Metastatic Liver Carcinoma in the Lung (tissue), 2 donors: Measurements from ENCODE around the genes CELA2B and TMEM82.

GRCh38 chr1:15308655-15309130, 61.7 kb downstream of the FHAD1 start:
- PRO-cap, 2 experiments = no peak in any of the 2 experiments

GRCh38 chr1:15370697-15371769, 38.7 kb upstream of the EFHD2 start:
- PRO-cap, 2 experiments = no peak in any of the 2 experiments

GRCh38 chr1:15410039-15410324, 294 bp downstream of the EFHD2 start:
- PRO-cap, 2 experiments = no peak in any of the 2 experiments

GRCh38 chr1:15431393-15432197, 6.6 kb upstream of the CTRC start:
- PRO-cap, 2 experiments = no peak in any of the 2 experiments

DNA sequence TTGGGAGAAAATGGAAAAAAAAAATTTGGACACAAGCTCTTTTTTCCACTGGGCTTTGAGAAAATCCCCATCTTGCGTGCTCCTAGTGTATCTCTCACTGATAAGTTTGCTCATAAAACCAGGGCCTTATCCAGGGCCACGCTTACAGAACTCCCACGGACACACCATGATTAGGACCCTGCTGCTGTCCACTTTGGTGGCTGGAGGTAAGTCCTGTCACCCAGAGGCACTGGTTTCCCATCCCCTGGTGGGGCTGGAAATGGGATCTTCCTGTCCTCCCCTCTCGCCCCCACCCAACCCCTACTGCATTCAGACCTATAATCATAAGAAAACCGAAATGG, at the start of gene CELA2B:
Gene CELA2B (plus strand): TSS at position 145 of the 341 bp plus-strand sequence.
- PRO-cap, 2 experiments = no peak in any of the 2 experiments

DNA sequence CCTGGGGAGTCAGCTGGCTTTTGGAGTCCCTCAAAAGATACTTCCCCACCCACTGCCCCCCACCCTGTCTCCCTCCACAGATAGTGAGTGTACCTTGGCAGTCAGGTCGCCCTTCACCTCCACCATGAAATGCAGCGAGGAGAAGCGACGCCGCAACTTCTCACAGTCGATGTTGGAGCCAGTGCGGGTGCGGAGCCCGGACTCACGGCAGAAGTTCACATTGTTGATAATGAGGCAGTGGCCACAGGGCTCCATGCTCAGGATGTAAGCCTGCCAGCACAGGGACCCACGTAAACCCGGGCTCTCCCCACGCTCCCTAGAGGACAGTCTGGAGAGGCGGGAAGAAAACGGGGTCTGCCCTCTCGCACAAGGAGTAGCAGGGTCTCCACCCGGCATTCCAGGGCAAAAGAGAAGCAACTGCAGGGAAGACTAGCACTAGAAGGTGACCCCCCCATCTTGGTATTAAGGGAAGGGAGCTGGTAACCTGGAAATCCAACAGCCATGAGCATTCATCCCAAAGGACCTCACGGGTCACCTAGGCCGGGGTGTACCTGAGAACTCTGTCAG, 17.1 kb downstream of the CASP9 start:
- PRO-cap, 2 experiments = no peak in any of the 2 experiments

DNA sequence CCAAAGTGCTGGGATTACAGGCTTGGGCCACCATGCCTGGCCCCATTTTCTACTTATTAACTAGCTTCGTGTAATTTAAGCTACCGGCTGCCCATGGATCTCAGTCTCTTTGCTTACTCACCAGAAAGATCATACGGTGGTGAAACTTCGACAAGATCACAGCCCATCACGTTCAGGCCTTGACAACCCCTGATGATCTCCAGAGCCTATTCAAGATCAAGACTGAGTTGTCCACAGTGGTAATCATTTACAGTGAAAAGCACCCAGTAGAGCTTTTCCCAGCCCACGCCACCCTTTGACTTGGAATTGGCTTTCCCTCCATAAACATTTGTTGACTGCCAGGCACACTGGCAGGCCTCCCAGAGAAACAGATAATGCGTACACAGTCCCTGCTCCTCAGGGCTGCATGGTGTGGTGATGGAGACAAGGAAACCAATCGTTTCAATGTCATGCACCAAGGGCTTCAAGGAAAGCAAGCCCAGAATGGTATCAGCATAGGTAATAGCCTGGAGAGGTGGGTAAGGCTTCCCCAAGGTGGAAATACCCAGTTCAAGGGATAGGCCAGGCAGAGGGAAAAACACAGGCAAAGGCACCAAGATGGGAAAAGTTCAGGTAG, 10.1 kb downstream of the AGMAT start:
- PRO-cap, 2 experiments = no peak in any of the 2 experiments

- PRO-cap, 2 experiments = no peak in any of the 2 experiments
Measured at GRCh38 chr1:15578812-15579380, 6.0 kb downstream of the AGMAT start.

DNA sequence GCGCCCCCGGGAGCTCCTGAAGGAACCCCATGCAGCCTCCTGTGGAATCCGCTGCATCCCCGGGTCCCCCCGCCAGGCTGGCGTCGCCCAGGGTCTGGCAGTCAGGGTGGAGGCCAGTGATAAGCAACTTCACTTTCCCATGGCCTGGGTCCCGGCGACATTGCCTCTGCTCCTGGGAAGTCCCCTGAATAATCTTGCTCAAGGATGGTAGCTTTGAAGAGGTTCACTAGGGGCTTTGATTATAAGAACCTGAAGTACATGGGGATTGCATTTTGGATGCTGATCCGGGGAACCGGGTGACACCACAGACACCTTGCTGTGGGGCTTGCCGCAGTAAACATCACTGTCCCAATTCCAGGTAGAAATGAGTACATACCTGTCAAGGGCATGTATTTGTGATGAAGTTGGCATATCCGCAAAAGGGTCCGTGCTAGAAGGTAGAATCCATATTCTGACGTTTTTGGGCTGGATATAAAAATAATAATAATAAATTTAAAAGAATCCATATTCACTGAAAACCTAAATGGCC, 866 bp downstream of the PLEKHM2 start:
- PRO-cap, 2 experiments = peak in 1 of 2 experiments; most common plus-strand start position 132 of the sequence (in 1); most common minus-strand start position 96 of the sequence (in 1)

DNA sequence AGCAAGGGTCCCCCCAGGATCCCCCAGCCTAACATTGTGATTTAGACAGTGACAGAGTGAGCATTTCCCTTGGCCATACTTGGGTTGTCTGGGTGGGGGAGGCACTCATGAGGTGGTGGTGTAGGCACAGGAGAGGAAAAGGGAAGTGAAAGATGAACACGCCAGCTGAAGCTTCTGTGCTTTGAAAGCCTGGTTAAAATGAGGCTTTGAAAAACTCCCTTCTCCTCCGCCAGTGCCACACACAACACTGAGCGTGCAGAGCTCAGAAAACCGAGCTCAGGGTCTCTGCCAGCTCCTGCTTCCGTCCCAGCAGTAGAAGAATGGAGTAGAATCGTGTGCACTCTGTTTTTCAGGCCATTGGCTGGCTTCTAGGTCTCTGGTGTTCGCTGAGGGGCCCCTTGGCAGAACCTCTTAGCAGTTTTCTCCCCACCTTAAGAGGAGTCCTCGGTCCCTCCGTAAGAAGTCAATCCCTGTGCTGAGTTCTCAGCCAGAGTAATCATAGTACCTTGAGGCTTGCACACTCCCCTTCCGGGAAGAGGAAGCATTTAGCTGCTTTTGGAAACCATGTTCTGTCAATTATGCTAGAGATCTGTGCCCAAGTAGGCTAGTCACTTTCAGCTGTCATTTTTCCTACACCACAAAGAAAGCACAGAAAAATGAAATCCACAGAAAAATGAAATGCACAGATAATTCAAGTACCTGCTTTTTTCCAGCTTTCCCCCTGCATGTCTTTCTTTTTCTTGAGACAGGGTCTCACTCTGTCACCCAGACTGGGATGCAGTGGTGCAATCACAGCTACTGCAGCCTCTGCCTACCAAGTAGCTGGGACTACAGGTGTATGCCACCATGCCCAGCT, 13.0 kb downstream of the PLEKHM2 start:
- PRO-cap, 2 experiments = no peak in any of the 2 experiments

- PRO-cap, 2 experiments = no peak in any of the 2 experiments
Measured at GRCh38 chr1:15718246-15718989, 17.6 kb upstream of the SLC25A34 start.

DNA sequence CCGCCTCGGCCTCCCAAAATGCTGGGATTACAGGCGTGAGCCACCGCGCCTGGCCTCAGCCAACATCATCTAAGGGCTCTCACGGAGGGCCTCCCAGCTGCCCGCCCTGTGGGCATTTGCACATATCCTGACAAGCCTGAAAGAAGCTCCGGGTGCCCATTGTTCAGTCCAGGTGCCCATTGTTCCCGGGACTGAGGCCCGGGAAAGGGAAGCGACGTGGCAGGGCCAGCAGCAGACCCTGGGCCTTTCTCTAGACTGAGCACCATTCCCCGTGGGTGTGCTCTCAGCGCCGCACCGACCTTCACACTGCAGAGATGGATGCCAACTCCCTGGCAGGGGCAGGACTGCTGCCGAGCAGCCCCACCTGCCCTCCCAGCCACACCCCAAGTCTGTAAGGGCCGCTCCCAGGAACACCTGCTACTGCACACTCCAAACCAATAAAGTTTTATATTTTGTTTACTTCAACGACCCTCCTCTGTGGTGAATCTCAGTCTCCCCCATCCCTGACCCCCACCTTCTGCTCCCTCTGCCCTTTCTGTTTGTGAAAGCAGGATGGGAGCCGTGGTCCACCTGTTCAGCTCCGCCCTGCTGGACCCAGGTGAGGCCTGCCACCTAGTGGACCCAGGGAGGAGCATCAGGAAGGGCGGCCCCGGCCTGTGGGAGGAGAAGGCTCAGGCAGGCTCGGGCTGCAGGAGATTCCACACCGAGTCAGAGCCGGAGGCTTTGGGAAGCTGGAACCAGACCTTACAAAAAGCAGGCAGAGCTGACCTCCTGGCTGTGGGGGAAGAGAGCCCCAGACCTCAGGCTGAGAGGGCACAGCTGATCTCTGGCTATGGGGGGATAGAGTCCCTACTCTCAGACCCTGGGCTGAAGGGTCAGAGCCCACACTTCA, 1.1 kb upstream of the TMEM82 start:
- PRO-cap, 2 experiments = no peak in any of the 2 experiments

GRCh38 chr1:15742251-15742881, at the start of gene TMEM82:
Gene TMEM82 (plus strand): TSS chr1:15742499.
- PRO-cap, 2 experiments = no peak in any of the 2 experiments

DNA sequence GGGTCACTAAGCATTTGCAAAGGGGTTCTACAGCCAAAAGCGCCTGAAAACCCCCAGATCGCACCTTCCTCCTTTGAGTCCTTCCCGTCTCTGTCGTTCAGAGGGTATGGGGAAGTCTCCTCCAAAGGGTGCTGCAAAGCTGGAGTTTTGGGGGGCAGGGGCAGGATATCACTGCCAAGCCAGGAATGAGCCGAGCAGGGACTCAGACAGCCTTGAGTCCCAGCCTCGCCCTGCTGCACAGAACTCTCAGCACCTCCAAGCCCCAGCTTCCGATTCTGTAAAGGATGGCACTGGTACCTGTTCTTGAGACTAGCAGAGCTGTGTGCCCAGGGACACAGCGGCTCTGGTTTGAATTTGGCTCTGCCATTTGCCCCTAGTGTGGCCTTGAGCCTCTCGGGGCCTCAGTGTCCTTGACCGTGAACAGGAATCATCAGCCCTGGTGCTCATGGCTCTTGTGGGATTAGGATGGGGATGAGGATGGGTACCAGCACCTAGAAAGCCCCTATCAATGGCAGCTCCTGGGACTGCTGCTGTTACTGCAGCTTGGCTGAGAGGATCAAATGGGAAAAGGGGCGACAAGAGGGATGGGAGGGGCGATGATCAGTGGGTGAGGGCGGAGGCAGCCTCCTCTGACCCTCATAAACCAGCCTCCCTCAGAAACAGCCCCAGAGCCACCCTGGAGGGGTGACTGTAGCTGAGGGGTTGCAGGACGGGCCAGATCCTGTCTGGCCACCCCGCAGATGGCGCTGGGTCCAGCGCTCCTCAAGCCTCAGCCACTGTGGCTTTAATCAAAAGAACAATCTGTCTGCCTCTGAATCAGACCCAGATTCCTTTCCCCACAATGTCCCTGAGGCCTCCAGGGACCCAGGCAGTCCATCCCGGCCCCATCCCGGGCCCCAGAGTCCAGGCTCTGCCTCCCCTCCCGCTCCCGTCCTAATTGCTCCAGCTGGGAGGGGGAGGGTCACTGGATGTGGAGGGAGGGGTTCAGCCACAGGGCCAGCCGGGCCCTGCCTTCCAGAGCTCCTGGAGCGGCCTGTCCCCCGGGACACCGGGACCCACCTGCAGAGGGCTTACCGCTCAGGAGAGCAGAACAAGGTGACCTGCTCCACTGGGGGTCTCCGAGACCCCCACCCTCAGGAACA, 1.3 kb upstream of the FBLIM1 start:
- PRO-cap, 2 experiments = peak in 2 of 2 experiments; most common plus-strand start position 668 of the sequence (in 2)

GRCh38 chr1:15758091-15758541, 479 bp upstream of the FBLIM1 start:
- PRO-cap, 2 experiments = no peak in any of the 2 experiments

DNA sequence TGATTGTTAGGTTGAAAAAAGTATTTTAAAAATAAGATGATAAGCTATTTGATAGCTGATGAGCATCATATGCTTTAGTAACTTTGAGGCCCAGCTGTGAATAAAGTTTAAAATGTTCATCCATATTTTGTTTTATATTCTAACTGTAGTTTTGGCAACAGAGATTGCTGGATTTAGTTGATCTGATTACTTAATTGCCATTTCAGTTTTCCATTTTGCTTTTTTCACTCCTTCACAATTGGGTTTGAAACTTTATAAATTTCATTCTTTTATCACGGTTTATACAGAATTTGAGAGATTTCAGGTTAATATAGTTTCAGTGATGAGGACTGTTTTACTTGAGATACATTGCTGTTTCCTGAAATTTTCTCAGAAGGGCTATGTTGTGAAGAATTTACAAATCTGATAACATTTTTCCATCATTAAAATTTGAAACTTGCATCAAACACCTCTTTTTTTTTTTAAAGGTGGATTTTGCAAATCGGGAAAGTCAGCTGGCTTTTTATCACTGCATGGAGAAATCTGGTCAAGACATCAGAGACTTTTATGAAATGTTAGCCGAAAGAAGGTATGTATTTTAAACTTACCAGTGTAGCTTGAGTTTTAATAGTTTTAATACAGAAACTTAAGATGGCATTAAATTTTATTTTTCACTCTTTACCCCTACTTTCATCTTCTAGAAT, 54.0 kb downstream of the ZBTB17 start:
- PRO-cap, 2 experiments = no peak in any of the 2 experiments

DNA sequence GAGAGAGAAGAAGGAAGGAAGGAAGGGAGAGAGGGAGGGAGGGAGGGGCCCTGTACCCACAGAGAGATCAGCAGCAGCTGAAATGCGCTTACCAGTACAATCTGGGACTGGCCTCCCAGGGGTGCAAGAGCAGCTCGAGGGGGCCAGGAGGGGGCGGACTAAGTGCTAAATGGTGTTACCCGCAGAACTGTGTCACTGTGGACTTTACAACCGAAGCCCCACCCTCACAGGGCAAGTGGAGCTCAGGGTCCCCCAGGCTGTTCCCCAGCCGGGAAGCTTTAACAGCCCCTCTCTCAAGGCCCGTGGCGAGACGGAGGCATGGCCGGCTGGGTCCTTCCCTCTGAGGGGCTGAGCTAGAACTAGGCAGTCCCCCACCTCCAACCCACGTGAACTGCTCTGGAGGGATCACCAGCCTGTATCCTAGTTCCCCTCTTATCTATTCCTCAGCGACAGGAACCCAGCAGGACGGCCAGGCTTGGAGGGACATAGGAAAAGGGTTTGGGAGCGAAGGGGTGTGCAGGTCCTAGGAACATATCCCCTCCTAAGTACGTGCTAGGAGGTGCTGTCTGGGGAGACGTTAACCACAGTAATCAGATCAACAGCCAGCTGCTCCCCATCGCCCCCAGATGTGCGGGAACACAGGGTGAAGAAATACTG, 24.5 kb downstream of the ZBTB17 start:
- PRO-cap, 2 experiments = no peak in any of the 2 experiments

DNA sequence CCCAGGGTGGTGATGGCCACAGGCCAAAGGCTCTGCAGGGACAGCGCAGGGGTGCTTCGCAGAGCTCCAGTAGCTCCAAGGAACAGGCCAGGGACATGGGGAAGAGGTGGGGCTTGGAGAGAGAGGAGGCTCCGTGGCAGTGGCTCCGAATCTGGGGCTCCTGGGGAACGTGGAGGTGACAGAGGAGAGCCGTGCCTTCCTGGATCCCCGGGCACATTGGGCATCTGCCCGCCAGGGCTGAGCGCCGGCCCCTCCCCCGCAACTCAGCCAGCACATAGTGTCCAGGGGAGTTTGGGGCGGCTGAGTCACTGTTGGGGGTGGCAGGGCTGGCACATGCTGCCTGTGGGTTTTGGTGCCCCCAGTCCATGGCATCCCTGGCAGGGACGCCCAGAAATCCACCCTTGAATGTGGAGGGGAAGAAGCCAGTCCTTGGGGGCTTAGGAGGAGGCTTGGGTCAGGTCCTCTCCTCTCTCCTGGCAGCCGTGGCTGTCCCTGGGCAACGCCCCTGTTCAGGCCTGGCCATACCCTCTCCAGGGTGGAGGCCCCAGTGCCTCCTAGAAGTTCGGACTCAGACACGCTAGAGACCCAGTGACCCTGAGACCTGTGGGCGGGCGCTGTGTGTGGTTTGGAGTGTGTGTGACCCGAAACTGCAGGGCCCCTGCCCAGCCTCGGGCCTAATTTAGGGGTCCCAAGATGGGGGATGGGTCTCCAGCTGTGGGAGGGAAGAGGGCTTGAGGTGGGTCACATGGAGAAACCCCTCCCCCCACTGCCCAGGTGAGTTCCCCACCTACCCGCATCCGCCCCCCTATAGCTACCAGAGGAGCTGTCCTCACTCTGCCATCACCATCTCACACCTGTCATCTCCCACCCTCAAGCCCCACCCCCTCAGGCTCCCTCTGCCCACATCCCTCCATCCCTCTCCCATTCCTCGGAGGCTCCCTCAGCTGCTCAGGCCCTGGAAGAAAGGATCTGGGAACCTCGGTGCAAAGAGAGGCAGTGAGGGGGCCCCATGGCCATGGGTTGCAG, 1.6 kb downstream of the HSPB7 start:
- PRO-cap, 2 experiments = no peak in any of the 2 experiments

- PRO-cap, 2 experiments = no peak in any of the 2 experiments
Measured at GRCh38 chr1:16018161-16018368, 222 bp upstream of the HSPB7 start.

DNA sequence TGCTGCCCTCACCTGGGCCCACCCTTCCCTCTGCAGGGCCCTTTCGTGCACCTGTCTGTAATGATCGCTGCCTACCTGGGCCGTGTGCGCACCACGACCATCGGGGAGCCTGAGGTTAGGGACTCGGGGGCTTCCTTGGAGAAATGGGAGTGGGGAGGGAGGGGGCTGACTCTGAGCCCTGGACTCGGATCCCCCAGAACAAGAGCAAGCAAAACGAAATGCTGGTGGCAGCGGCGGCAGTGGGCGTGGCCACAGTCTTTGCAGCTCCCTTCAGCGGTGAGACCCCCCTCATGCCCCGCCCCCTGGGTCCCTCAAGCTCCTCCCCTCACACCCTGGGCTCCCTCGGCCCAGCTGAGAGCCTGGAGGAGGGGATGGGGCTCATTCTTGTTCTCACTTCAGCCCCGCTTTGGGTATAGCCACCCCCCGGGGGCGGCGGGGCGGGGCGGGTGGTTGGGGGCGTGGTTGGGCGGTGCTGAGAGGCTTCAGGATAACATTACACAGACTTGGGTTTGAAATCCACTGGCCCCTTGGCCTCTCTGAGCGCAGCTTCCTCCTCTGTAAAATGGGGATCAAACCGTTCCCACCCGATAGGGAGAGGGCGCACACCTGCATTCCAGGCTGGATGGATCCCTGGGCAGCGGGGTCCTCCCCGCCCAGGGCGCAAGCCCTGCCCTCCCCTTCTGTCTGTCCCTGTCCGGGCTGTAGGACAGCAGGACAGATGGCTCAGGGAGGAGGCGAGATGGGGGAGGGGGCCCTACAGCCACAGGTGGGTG, 4.8 kb downstream of the CLCNKA start:
- PRO-cap, 2 experiments = no peak in any of the 2 experiments